Left common carotid artery plus branches (tissue), 1 donor: ENCODE measurements around a stretch of chr5.

DNA sequence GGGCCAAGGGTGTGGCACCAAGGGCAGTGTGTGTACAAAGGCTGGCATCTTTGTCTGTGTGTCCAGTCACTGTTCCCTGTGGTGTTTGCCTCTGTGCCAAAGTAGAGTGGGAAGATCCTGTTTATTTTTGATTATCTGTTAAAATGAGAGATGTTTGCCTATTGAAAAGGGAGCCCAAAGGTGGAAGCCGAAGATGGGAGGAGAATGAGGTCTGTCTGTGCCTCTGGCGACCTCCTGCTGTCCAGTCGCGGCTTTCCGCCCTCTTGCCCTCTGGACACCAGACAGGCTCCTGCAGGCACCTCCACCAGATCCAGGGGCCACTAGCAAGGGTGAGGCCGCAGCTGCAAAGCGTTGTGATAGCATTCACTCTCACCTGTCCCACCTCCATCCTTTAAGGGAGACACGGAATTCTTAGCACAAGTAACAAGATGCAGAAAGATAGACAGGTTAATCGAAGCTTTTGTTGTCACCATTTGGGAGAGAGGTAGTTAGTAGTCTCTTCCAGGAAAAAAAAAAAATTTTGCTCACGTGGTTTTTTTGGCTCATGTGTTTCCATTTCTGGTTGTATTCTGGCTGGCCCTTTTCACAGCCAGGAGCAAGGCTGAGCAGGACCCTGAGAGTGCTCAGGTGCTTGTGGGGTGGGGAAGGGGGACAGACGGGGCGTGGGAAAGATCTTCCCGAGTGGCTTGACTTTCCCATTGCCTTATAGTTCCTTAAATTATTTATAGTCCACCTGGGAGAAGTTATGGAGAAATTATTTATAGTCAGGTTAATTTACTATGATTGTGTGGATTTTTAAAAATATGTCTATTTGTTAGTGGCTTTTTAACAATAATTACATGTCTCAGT, 114.0 kb downstream of the TRIO start:
- PRO-cap, result no peak

DNA sequence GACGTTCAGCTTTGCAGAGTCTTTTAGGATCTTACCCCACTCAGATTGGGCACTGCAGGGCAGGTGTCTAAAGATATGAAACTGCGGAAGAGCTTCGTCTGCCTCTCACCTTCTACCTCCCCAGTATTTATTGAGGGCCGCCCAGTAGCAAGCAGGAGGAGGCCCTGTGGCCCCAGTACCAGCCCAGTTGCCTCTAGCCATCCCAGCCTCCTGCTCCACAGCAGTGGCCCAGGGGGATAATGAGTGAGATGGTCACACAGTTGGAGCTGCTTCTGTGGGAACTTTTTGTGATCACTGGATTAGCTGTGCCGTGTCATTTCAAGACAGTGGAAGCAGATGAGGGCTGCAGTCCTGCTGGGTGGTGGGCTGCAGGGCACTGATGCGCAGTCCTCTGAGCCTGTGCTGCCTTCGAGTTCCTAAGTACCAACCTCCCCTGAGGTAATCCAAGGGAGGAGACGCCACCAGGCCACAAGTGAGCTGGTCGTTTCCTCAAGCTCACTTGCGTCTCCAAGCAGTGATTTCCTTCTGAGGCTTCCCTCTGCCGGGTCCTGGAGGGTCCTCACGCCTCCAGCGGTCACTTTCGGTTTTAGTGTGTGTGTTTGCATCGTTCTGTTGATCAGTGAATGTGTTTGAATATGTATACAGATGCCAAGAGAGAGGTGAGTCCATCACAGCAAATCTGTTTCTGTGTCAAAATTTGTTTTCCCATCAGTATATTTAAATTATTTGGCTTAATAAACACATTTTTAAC, 115.6 kb downstream of the TRIO start:
- PRO-cap, result no peak

- PRO-cap, result no peak
These were observed 120.6 kb downstream of the TRIO start for GRCh38 chr5:14263710-14264191.

- PRO-cap, result no peak
These were observed 143.5 kb downstream of the TRIO start for GRCh38 chr5:14286606-14287105.

GRCh38 chr5:14407852-14408309, 173.7 kb upstream of the OTULINL start:
- PRO-cap, result no peak

GRCh38 chr5:14440497-14441341, 140.9 kb upstream of the OTULINL start:
- PRO-cap, result unidirectional peak, plus-strand start at chr5:14441093

DNA sequence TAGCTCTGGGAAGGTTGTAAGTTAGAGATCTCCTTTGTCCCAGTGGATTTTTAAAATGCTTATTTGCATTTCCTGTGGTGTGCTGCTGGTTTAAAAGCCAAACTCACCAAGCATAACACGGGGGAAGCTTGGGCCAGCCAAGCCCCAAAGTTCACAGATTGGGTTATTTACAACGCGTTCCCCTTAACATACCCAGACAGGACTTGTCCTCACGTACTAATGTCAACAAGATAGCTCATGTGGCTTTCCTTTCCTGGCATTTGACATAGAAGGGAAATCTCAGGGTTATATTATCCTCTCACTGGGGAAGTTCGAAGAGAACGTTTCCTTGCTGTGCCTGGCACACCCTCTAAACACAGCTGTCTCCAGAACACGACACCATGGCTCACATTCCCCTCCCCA, 46.9 kb upstream of the OTULINL start:
- PRO-cap, result no peak

DNA sequence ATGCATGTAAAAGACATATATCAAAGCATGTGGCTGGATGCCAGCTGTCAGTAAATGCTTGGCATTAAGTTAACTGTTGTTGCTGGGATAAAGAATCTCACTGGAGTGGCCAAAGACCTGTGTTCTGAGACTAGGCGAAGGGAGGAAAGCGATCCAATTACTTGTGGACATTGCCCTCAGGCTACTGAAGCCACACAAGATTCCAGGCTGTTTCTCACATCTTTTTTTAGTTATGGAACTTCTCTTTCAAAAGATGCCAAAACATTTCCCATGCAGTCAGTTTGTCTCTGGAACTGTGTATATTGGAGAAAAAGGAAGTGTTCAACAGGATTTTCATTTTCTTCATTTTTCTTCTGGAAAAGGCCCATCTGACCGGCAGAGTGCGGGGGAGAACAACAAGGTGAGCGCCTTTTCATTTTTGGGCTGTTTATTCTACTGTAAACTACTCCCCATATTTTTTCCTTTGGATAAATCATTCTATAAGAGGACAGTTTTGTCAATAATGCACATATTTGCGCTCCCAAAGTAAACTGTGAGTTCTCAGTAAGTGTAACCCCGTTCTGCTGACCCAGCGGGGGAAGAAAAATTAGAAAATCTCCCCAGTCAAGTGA, 748 bp upstream of the OTULINL start:
- PRO-cap, result no peak

GRCh38 chr5:14802434-14803080, 69.0 kb downstream of the ANKH start:
- PRO-cap, result no peak

- PRO-cap, result no peak
These were observed 40.9 kb downstream of the ANKH start for GRCh38 chr5:14830571-14831279.

DNA sequence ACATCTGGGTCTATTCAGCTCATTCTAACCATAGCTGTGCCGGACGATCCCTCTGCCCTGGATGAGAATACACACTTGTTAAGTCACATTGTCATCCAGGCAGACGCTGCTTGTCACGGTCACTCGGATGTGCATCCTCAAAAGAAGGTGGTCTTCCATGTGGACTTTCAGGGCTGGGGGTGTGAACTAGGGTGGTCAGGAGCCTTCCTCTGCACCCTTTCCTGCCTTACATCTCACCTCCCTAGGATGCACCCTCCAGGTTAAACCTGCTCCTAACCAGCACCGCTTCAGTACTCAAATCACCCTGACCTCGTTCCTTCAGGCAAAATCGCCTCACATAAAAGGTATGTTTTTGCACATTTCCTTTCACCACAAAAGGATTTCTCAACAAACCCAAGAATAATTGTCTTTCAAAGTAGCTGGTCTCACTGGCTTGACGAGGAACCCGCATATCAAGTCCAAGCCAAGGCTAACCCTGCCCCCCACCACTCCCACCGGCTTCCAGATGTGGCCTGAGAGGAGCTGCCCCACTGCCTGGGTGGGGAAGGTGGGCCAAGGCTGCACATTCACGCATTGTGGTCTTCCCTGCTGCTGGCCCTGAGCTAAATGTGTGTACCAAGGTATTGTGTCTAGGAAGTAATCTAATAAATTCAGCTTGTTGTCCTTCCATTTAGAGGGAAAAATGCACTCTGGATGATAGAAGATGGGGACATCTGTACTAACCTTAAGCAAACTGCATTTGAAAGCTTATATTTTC, 21.7 kb downstream of the ANKH start:
- PRO-cap, result no peak

DNA sequence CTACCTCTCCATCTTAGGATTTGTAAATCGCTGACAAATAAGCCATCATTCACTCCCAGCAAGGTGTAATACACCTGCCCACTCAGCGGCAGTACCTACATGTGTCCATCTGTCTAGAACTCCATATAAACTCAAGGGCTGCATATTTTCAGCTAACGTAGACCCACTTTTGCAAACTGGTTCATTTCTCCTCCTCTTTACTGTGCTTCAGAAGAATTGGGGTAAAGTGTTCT, 2.7 kb downstream of the ANKH start:
- PRO-cap, result no peak

DNA sequence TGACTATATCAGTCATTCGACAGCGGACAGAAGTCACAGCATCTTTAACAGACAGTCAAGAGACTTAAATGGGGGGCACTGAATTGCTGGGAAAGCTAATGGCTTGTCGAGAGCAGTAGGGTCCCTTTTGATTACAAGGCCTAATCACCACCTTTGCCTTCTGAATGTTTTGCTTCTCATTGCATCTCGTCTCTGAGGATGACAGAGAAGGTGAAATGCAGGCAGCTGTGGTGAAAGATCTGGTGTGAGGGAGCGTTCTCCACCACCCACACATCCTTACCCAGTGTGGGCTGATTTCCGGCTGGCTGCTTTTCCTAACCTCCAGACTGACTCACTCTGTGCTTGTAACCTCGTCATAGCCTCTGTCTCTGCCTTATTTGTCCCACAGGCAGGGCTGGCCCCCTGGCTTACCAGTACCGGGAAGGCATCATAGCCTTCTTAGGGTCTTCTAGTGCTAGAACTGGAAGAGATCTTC, 54.3 kb upstream of the ANKH start:
- PRO-cap, result no peak

- PRO-cap, result no peak
These were observed 135.2 kb downstream of the FBXL7 start for GRCh38 chr5:15634997-15635744.

DNA sequence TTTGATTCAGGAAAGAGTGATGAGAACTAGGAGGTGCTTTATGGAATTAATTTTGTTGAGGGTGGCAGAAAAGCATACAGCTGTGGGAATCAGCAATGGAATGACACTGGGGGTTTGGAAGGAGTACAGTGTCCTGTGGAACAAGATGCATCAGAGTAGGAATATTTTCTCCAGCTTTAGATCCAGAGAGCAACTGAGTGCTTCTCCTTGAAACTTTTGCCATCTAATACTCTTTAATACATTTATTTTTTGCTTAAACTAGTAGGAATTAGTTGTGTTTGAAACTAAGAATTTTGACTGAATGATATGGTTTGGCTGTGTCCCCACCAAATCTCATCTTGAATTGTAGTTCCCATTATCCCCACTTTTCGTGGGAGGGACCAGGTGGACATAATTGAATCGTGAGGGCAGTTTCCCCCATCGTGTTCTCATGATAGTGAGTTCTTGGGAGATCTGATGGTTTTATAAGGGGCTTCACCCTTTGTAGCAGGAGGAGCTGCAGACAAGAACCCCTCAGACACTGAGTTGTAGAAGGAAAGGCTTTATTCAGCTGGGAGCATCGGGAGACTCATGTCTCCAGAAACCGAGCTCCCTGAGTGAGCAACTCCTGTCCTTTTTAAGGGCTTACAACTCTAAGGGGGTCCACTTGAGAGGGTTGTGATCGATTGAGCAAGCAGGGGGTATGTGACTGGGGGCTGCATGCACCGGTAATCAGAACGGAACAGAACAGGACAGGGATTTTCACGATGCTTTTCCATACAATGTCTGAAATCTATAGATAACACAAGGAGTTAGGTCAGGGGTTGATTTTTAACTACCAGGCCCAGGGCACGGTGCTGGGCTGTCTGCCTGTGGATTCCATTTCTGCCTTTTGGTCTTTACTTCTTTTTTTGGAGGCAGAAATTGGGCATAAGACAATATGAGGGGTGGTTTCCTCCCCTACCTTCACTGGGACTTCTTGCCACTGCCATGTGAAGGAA, 158.3 kb downstream of the FBXL7 start:
- PRO-cap, result no peak

DNA sequence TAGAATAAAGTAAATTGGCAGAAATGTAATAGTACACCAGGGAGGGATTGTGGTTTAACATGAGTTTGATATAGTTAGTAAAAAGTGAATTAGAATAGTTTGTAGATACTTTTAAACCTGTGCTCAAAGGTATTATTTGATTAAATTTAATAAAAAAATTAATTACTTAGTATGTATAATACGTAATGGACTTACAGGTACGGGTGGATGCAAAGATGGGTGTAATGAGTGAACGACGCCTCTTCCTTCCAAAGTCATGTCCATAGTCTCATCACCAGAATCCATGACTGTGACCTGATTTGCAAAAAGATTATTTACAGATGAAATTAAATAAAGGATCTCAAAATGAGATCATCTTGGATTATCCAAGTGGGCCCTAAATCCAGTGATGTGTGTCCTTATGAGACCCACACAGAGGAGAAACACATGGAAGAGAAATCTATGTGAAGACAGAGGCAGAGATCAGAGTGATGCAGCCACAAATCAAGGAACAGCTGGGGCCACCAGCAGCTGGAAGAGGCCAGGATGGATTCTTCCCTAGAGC, 286.7 kb downstream of the FBXL7 start:
- PRO-cap, result no peak

- PRO-cap, result no peak
These were observed 240.7 kb downstream of the MARCHF11 start for GRCh38 chr5:15938769-15939440.

GRCh38 chr5:16466048-16466654, 551 bp upstream of the ZNF622 start:
- PRO-cap, result no peak

DNA sequence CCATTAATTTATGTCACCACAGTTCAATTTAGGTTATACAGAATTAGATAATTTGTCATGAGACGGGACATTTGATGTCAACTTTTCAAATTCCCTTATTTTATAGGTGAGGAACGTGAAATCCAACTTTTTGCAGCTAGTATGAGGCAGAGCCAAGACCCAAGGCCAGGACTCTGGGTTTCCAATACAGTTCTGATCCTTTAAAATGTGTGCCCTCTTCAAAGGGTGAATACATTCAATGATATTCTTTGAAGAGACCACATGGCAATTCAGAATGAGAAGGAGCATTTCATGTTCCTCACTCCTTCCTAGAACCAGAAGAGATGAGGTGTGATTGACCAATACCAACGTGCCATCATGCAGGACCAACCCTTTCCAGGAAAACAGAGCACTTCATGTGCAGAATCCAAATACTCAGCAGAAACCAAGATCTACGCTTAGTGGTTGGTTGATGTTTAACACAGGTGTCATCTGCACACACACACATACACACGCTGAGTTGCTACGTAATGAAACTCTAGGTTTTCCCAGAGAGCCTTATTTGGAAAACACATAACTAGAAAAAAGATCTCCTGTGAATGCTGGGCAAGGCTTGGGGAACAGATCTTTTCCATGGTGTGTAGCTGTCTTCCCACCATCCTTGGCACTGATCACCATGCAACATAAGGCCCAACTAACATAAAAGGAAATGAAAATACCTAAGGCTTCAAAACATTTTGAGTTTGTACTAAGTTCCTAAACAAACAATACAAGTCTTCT, 21.0 kb upstream of the ZNF622 start:
- PRO-cap, result no peak

DNA sequence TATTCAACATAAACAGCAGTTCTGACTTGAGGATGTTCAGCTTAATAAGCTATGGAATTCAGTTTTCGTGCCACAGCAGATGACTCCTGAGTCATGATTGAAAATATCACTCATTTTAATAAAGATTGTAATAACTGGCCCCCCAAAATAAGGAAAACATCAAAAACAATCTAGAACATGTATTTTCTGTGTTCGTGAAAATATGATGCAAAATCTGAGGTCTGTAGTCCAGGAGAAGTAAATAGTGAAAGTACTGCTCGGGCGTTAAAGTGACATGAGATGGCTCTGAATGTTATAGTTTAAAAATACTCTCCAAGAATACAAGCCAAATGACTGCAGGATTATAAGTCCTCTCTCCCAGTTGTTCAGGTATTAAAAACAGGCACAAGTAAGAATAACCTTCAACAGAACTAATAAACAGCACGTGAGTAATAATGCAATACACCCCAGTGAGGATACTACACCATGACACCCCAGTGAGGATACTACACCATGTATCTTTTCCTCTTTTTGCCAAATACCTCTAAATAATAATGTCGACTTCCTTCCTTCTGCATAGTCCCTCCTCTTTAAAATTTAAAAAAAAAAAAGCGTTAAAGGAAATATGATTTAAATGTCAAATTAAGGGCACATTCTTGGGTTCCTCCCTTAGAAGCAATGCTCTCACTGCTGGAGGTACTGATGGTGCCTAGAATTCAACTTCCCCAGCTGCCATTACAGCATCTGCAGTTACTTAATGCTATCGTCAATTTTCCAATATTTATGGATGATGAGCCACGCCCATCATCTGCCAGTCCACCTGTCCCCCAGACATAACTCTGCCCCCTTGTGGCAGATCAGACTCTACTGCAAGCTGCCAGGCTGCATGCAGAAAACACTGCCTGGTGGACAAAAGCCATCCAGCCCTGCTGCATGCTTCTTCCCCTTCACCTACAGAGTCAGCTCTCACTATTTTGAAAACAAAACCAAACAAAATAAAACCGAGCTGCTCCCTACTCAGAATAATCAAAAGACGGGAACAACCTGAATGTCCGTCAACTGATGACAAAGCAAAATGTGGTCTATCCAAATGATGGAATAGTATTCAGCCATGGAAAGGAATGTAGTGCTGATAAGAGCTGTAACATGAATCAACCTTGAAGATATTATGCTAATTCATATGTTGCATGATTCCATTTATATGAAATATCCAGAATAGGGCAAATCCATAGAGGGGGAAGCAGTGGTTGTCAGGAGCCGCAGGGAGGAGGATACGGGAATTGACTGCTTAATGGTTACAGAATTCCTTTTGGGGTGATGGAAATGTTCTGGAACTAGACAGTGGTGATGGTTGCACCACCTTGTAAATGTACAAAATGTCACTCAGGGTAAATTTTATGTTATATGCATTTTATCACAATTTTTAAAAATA, 66.6 kb downstream of the RETREG1 start:
- PRO-cap, result no peak